Spleen (tissue), 7 donors: ENCODE measurements around the genes FSCB, MIS18BP1, LRR1 and TRIM9.

DNA sequence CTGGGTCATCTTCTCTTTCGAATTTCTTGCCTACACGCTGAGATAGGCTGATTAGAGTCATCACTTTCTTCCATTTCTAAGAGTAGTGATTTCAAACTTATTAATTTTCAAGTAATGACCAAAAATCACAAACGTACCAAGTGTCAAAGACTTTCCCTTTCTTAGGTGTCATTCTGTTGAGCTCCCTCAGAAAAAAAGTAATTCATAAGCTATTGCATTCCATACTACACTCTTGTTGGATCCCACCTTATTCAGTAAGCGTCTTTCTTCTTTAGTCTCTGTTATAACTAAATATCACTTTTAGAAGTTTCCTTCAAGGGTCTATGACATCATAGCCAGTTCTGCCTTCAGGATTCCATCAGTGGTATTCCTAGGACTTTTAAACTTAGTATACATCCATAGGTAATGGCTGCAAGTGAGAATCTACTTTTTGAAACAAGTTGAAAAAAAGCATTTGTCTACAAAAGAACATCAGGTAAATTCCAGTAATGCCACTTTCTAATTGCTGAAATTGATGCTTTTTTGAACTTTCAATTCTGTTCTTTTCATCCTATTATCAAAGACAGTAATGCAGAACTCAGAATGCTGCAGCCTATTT, at the start of gene FSCB:
Gene FSCB (minus strand): TSS at position 289 of the 598 bp plus-strand sequence.
- PRO-cap, 4 experiments, result no peak in any of the 4 experiments
- RAMPAGE, long total RNA, 4 experiments, result no peak in any of the 4 experiments

DNA sequence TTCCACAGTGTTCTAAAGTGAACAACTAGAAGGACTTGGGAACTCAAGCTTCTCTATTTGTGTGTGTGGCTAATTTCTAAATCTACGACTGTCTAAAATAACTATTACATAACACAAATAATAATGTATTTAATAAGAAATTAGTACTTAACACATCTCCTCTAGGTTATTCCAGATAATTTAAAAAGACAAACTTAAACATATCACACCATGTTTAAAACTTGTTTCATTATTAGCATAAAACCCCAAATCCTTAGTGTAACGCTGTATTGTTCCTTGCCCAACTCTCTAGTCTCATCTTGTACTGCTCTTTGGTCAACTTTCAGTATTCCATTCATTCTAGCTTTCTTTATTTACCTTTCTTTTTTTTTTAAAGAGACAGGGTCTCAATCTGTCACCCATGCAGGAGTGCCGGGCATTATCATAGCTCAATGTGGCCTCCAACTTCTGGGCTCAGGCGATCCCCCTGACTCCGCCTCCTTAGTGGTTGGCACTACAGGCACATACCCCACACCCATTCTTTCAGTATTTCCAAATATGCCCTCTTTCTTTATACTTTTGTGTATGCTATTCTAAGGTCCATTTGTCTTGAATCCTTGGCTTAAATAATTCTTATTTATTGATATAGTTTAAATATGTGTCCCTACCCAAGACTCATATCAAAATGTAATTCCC, 33.1 kb downstream of the MIS18BP1 start:
- PRO-cap, 4 experiments, result no peak in any of the 4 experiments
- RAMPAGE, long total RNA, 4 experiments, result no peak in any of the 4 experiments

GRCh38 chr14:45252899-45253722, at the start of gene MIS18BP1:
Gene MIS18BP1, minus strand, starts transcription at chr14:45253202.
- PRO-cap, 4 experiments, result peak in 4 of 4 experiments; most common plus-strand start chr14:45253632 (in 4); most common minus-strand start chr14:45253195 (in 4)
- RAMPAGE, long total RNA, 4 experiments, result start-site peak on the plus strand in 1 of 4 experiments, at chr14:45253294-45253310 at its widest, 5 reads per replicate; start-site peak on the minus strand in 4 of 4 experiments, at chr14:45253090-45253552 at its widest, 17 to 326 reads per replicate

DNA sequence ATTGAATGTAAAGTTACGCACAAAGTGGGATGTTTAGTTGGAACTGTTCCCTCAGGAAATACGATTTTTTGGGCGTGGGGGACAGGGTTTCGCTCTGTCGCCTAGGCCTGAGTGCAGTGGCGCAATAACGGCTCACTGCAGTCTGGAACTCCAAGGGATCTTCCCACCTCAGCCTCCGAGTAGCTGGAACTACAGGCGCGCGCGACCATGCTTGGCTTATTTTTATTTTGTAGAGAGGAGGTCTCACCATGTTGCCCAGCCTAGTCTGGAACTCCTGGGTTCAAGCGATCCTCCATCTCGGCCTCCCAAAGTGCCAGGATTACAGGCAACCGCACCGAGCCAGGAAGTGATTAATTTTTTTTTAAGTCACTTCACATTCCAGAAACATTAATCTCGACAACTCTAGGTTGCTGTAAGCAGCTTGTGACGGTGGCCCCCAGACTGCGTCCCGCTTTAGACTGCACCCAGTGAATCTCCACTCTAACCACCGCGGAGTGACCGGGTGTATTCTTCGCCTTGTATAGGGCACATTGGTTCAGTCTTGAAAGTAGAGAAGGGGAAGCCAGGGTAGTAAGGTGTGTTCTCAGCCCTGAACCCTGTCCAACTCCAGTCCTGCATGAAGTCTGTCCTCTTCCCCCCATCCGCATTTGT, 846 bp upstream of the MIS18BP1 start:
- PRO-cap, 4 experiments, result no peak in any of the 4 experiments
- RAMPAGE, long total RNA, 4 experiments, result no peak in any of the 4 experiments

DNA sequence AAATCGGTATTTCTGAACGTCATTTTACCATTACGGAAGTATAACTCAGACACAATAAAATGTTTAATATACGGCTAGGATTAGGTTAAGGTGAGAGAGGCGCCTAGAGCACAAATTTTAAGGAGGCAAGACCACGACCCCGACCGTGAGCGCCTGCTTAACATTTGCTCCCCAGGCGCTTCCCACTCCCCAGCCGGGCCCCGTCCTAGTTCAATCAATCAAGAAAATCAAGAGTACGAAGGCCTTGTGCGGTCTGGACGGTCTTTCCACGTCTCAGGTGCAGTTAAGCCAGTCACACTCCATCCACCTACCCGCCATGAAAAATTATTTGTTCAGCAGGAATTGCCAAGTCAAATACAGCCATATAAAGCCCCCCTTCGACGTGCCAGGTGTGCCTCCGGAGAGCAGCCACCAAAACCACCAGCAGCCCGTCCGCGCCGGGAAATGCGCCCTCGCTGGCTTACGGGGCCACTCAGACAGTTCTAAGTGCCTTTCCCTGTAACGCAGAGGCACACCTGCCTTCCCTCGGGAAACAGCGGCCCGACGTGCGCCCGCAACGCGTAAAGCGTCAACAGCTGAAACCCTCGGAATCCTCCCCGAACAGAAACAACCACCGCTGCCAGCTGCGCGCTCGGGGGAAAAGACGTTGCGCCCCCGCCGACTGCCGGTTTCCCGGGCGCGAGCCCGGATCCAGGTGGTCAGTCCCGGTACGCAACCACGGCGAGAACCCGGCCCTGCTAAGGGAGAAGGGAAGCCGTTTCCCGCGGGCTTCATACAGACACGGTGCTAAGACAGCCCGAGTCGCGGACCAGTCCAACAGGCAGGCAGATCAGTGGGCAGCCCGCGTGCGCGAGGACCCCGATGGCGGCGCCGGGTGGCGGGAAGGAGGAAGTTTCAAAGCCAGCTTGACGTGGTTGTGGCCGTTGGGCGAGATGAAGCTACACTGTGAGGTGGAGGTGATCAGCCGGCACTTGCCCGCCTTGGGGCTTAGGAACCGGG, at the start of gene LRR1:
Gene LRR1 (plus strand): TSS at position 852 of the 999 bp plus-strand sequence.
- PRO-cap, 4 experiments, result peak in 4 of 4 experiments; most common plus-strand start position 827 of the sequence (in 2); most common minus-strand start position 645 of the sequence (in 2)
- RAMPAGE, long total RNA, 4 experiments, result start-site peak on the plus strand in 2 of 4 experiments, centred at positions 880 to 890 of the sequence, 55 to 154 reads per replicate

DNA sequence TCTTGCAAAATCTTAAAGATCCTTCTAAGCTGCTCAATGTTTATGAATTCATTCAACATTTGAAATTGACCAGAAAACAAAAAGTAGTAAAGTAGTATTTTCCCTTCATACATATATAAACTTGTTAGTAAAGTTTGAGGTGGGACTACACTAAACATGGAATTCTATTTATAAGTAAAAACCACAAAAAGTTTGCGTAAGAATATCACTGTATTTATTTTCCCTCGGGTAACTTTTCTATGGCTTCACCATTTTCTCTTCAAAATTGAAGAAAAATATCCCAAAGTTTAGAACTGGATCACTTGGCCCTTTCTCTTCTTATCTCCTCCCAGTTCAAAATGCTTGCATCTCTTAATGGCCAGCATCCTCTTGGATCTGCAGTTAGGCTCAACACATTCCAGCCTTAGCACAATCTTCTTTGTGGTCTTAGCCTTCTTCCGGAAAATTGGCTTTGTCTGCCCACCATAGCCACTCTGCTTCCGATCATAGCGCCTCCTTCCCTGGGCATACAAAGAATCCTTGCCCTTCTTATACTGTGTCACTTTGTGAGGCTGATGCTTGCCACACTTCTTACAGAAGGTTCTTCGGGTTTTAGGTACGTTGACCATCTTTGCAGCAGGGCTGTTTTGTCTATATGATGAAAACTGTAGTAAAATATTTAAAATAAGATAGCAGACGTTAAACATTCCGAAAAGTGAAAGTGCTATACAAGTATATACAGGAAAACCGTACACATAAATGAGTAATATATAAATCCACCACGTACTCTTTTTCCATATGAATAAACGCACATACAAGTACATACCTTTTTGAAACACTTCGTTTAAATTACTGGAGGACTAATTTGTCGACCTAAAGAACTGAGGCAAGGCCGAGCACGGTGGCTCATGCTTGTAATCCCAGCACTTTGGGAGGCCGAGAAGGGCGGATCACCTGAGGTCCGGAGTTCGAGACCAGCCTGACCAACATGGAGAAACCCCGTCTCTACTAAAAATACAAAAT, 1.6 kb downstream of the RPL36AL start:
- PRO-cap, 4 experiments, result no peak in any of the 4 experiments
- RAMPAGE, long total RNA, 4 experiments, result no peak in any of the 4 experiments

DNA sequence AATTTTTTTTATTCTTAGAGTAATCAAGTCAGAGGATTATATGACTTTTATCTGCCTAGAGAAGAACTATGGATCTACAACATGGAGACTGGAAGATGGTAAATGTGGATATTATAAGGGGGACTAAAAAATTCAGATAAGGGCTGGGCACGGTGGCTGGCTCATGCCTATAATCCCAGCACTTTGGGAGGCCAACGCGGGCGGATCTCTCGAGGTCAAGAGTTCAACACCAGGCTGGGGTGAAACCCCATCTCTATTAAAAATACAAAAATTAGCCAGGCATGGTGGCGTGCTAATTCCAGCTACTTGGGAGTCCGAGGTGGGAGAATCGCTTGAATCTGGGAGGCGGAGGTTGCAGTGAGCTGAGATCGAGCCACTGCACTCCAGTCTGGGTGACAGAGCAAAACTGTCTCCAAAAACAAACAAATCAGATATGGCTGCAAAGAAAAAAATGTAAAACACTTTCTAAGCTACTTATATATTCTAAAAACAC, 3.7 kb downstream of the KLHDC2 start:
- PRO-cap, 4 experiments, result no peak in any of the 4 experiments
- RAMPAGE, long total RNA, 4 experiments, result no peak in any of the 4 experiments

GRCh38 chr14:49828969-49829314, 23.6 kb downstream of the NEMF start:
- PRO-cap, 4 experiments, result no peak in any of the 4 experiments
- RAMPAGE, long total RNA, 4 experiments, result no peak in any of the 4 experiments

- PRO-cap, 4 experiments, result no peak in any of the 4 experiments
- RAMPAGE, long total RNA, 4 experiments, result no peak in any of the 4 experiments
Measured at GRCh38 chr14:49895176-49896429, 2.7 kb downstream of the ARF6 start.

DNA sequence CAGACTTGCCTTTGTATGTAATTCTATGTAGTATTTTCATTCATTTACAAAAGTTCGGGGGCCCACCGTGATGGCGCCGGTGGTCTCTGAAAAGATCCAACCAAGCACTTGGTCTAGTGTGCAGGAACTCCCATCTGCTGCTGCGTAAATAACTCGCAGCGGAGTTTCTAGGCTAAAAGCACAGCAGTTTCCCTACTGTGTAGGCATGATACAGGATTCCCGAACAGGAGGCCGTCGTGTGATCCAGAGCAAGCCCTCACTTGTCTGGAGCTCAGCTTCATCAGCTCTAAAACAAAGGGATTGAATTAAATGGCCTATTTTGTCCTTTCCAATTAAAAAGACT, 34.5 kb downstream of the VCPKMT start:
- PRO-cap, 4 experiments, result no peak in any of the 4 experiments
- RAMPAGE, long total RNA, 4 experiments, result no peak in any of the 4 experiments

DNA sequence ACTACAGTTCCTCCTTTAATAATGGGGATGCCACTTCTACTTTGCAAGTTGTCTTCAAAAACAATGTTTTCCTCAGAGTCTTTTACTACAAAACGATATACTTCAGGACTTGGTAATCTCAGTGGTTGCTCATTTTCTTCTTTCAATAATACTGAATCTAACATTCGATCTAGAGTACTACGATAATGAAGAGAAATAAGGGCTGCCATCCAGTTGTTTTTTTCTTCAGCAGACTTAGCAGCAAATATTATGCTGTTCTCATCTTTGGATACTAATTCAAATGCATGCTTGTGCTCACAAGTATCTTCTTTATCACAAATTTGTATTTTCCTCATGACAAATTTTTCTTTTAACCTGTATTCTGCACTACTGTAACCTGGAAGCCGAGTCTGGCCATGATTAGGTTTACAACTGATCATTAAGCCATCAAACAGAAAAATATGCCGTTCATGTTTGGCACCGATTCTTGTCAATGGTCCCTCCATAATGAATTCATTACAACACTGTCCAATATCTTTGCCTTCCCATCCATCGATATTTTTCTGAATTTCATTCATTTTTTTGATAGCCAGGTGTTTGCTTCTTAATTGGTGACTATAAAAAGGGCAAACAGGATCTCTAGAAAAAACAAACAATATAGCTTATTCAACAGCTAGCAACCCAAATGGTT, 43.2 kb upstream of the VCPKMT start:
- PRO-cap, 4 experiments, result no peak in any of the 4 experiments
- RAMPAGE, long total RNA, 4 experiments, result no peak in any of the 4 experiments

DNA sequence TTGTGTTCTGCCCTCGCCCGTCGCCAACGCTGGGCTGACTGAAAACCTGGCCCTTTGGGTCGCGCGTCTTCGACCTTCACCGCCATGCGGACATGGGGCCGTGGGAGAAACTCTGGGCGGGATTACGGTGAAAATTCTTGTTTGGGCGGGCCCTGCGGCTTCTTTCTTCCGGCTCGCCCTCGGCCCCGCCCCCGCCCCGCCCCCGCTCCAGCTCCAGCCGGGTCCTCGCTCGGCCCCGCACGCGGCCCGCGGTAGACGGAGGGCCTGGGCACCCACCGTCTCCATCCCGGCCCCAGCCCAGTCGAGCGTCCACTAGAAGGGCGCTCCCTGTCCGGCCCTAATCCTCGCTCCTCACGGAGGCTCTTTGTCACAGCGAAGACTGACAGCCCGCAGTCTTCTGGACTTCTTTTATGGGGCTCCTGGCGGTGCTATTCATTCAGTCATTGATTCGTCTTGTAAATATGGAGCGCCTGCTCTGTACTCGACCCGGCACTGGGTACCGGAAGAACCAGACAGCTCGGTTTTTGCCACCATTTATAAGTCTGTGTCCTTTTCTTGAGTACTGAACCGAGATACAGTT, 403 bp downstream of the DMAC2L start:
- PRO-cap, 4 experiments, result peak in 4 of 4 experiments; most common plus-strand start position 254 of the sequence (in 3); most common minus-strand start position 94 of the sequence (in 3)
- RAMPAGE, long total RNA, 4 experiments, result no peak in any of the 4 experiments

GRCh38 chr14:50313017-50313469, 919 bp downstream of the DMAC2L start:
- PRO-cap, 4 experiments, result no peak in any of the 4 experiments
- RAMPAGE, long total RNA, 4 experiments, result no peak in any of the 4 experiments

- PRO-cap, 4 experiments, result no peak in any of the 4 experiments
- RAMPAGE, long total RNA, 4 experiments, result no peak in any of the 4 experiments
Measured at GRCh38 chr14:50667608-50667803, 600 bp downstream of the SAV1 start.

DNA sequence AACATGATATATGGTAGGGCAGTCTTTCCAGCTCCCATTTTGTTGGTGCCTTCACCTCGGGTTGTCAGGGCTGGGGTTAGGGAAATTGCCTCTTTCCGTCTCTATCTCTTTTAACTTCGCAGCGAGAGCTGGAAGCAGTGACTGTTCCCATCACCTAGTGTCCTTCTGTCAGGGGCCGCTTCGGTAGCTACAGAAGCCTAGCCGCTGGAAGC, 1.4 kb downstream of the NIN start:
- PRO-cap, 4 experiments, result no peak in any of the 4 experiments
- RAMPAGE, long total RNA, 4 experiments, result no peak in any of the 4 experiments

- PRO-cap, 4 experiments, result no peak in any of the 4 experiments
- RAMPAGE, long total RNA, 4 experiments, result no peak in any of the 4 experiments
Measured at GRCh38 chr14:50961584-50962214, 17.4 kb upstream of the PYGL start.

DNA sequence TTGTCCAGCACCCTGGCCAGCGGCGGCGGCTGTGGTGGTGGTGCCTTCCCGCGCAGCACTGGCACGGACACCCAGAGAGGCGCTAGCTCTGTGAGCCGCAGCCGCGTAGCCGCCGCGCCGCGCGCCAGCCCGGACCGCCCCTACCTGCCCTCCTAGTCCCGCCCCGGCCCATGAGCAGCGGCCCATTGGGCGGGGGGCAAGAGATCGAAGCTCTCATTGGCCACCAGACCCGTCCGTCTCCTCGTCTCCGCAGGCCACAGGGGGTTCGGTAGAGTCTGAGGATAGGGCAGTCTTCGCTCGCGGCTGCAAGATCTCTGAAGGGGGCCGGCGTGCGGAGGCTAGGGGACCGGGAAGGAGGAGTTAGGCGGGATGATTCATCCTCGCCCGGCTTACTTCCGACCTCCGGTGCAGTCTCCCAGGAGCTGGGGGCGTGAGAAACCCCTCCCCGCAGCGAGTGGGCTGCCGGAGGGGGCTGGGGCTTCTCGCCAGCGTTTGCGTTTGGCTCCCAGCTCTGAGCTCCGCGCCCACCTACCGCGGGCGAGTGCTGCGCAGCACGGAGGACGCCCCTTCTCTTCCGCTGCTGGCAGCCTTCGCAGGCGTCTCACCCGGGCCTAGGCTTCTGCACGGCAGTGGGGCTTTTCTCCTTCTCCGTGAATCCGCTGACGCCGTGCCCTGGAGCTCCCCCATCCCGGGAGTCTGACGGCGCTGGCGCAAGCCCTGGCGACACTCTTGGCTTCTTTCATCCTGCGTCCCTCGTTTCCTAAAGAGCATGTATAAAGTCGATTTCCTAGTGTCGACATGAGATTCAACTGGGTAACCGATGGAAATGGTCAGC, at the start of gene TRIM9:
Gene TRIM9 (minus strand): TSS at position 92 of the 835 bp plus-strand sequence.
- PRO-cap, 4 experiments, result peak in 4 of 4 experiments; most common plus-strand start position 308 of the sequence (in 4); most common minus-strand start position 60 of the sequence (in 4)
- RAMPAGE, long total RNA, 4 experiments, result start-site peak on the minus strand in 2 of 4 experiments, centred at positions 90 to 102 of the sequence, 10 to 19 reads per replicate

DNA sequence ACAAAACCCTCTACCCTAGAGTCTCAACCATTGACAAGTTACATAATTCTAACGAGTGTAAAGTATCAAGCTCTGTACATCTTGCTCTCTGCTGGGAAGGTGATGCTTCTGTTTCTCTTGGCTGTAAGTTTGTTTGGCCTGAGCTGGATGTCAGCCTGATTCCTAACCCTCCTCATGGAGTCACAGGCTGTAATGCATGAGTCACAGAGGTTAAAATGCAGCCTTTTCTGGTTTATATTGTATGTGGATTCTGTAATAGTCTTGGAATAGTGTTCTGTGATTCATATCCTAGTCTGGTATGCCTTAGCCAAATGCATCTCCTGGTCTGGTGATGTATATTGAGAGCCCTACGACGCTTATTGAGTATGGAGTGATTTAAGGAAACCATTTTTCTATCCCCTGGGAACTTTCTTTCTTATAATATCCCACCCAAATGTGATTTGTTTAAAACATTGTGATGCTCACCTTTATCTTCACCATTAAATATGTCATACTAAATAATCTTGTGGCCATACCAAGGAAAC, 104.4 kb upstream of the FRMD6 start:
- PRO-cap, 4 experiments, result no peak in any of the 4 experiments
- RAMPAGE, long total RNA, 4 experiments, result no peak in any of the 4 experiments

GRCh38 chr14:51564817-51565256, 86.9 kb upstream of the FRMD6 start:
- PRO-cap, 4 experiments, result no peak in any of the 4 experiments
- RAMPAGE, long total RNA, 4 experiments, result no peak in any of the 4 experiments

GRCh38 chr14:51650671-51651112, 1.0 kb upstream of the FRMD6 start:
- PRO-cap, 4 experiments, result no peak in any of the 4 experiments
- RAMPAGE, long total RNA, 4 experiments, result no peak in any of the 4 experiments